ENCODE measurements around a stretch of chr2.

DNA sequence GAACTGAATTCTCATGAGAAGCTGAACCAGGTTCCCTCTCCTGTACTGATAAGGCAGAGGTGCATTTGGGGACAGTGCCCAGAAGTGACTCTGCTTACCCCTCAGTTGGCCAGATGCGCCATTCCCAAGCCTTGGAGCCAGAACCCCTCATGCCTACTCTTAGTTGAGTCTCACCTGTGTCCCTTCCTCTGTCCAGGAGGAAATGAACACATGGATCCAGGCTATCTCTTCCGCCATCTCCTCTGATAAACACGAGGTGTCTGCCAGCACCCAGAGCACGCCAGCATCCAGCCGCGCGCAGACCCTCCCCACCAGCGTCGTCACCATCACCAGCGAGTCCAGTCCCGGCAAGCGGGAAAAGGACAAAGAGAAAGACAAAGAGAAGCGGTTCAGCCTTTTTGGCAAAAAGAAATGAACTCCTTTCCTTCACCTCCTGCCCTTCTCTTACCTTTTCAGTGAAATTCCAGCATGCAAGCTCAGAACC lies 55.3 kb upstream of the EML6 start:
- PRO-cap: no peak
- RAMPAGE, long total RNA, 4 experiments: no peak in any of the 4 experiments

GRCh38 chr2:54903779-54904663 lies 146.2 kb downstream of the RTN4 start:
- PRO-cap: bidirectional peak, plus-strand start at chr2:54904345, minus-strand start at chr2:54904140
- RAMPAGE, long total RNA, 4 experiments: start-site peak on the plus strand in 2 of 4 experiments, at chr2:54904197-54904559 at its widest, 5 to 17 reads per replicate

- PRO-cap: no peak
- RAMPAGE, long total RNA, 4 experiments: no peak in any of the 4 experiments
Observed at GRCh38 chr2:54968490-54969287, 81.6 kb downstream of the RTN4 start.

DNA sequence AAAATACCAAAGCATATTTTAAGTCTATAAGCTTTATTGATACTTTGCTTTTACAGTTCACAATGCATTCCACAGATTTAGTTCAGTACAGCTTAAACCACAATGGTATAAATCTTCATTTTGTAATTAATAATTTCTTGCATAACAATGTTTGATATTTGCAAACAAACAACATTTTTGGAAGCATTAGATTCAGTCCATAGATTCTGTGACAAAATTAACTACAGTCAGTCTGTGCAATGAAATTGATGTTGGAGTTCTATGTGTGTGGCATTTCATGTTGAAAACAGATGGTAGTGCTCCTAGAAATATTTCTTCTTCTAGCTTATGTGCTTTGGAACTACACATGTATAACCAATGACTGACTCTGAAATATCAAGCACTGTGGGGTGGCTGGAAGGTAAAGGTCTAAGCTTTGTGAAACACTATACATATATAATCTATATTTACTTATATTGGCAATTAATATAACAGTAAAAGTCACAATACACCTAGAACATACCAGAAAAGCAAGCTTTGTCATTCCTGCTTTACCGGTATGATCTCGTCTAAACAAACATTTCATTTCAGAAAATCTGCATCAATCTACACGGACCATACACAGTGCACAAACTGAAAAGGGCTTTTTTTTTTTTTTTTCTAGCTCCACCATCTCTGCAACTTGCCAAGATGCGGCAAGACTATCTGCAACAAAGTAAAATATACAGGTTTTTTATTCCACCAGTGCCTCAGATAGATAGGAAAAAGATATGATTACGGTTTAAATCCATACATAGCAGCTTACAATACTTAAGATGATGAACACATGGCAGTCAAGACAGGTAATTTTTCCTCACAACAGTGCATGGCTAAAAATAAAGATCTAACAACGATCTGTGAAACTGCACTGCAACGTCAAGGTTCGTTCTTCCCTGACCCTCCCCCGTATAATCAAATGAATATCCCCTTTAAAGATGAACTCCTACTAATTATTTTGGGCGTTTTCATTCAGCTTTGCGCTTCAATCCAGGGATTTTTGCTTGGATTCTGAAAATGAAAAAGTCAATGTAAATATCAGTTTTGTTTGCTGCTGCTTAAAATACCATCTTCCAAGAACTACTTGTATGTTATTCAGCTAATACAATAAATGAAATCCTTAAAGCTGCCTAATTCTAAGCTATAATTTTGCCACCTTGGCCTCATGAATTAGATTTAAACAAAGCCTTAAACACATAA lies 77.7 kb downstream of the RTN4 start:
- PRO-cap: no peak
- RAMPAGE, long total RNA, 4 experiments: no peak in any of the 4 experiments

GRCh38 chr2:54982403-54982858 lies 67.8 kb downstream of the RTN4 start:
- PRO-cap: no peak
- RAMPAGE, long total RNA, 4 experiments: no peak in any of the 4 experiments

DNA sequence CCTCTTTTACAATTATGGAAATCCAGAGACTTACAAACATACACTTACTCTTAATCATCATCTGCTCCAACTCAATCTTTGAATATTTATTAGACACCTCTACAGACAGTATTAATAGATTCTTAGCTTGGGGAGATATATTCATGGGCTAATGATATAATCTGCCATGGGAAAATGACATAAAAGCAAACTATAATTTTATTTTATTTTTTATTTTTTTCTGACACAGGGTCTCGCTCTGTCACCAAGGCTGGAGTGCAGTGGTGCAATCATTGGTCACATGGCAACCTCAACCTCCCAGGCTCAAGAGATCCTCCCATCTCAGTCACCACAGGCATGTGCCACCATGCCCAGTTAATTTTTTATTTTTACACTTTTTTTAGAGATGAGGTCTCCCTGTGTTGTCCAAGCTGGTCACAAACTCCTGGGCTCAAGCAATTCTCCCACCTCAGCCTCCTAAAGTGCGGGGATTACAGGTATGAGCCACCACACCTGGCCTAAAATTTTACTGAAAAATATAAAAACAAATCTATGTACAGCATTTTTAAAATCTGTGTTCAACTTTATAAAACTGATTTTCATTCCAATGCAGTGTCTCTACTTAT lies 39.3 kb downstream of the RTN4 start:
- PRO-cap: no peak
- RAMPAGE, long total RNA, 4 experiments: no peak in any of the 4 experiments

DNA sequence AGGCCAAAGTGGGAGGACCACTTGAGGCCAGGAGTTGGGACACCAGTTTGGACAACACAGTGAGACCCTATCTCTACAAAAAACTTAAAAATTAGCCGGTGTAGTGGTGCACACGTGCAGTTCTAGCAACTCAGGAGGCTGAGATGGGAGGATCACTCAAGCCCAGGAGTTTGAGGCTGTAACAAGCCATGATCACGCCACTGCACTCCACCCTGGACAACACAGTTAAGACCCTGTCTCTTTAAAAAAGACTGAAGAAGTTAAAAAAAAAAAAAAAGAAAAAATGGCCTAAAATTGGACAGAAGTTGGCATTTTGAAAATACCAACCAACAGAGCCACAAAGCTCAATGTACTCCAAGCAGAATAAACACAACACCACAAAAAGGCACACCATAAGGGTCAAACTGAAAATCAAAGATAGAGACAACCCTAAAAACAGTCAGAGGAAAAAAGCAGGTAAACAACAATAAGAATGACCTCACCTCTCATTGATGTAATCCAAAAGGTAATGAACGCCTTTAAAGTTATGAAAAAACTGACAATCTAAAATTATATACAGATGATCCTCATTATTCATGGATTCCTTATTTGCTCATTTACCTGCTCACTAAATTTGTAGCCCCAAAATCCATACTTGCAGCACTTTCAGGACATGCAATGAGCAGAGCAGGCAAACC lies 17.3 kb downstream of the RTN4 start:
- PRO-cap: no peak
- RAMPAGE, long total RNA, 4 experiments: no peak in any of the 4 experiments

- PRO-cap: no peak
- RAMPAGE, long total RNA, 4 experiments: no peak in any of the 4 experiments
Observed at GRCh38 chr2:55136690-55137515, 86.7 kb upstream of the RTN4 start.

DNA sequence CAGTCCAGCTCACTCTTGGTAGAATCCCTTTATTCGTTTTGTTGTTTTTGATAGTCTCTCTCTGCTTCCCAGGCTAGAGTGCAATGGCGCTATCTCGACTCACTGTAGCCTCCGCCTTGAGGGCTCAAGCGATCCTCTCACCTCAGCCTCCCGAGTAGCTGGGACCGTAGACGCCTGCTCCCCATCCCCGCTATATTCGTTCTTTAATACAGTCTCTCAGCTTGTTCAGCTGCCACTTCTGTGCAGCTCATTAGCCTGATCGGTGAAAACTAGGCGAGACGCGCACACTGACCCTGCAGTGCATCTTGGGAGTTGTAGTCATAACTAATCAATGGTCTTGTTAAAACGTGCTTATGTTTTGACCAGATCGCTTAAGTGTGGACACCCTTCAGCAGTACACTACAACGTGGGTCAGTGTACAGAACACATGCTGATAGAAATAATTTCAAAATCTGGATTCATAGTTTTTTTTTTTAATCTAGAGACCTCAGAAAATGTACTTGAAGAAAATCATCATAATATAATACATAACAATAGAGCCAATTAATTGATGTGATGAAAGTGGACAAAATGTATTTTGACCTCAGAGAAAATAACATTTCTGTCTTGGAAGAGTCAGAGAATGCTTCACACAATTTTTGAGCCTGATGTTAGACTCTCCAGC lies 1.3 kb upstream of the PPP4R3B start:
- PRO-cap: unidirectional peak, minus-strand start at position 240 of the sequence
- RAMPAGE, long total RNA, 4 experiments: start-site peak on the minus strand in 1 of 4 experiments, centred at position 239 of the sequence, 9 reads per replicate

GRCh38 chr2:55989335-55990178 lies 66.0 kb upstream of the EFEMP1 start:
- PRO-cap: no peak
- RAMPAGE, long total RNA, 4 experiments: no peak in any of the 4 experiments

DNA sequence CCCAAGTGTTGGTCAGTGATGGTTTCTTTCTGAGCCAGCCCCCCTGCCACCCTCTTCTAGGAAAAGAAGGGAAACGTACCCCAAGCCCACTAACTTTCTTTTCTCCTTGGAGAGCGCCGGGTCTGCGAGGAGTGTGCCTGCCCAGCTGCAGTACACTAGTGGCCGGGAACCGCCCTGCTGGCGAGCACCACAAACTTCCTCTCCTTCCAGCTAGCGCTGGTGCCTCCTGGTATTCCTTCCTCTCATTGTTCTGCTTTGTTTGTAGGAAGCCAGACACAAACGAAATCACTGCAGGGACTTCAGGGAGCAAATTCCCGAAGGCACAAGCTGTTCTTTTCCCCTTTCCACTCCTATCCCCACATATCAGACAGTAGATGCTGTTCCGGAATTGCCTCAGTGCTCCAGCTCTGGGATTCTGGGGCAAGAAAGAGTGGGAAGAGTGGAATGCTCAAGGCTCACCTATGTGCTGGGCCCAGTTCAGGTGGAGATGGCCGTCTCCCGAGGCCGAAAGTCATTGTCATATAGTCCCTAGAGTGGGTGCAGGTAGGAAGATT lies 1.9 kb downstream of the CCDC85A start:
- PRO-cap: bidirectional peak, plus-strand start at position 423 of the sequence, minus-strand start at position 157 of the sequence
- RAMPAGE, long total RNA, 4 experiments: no peak in any of the 4 experiments

DNA sequence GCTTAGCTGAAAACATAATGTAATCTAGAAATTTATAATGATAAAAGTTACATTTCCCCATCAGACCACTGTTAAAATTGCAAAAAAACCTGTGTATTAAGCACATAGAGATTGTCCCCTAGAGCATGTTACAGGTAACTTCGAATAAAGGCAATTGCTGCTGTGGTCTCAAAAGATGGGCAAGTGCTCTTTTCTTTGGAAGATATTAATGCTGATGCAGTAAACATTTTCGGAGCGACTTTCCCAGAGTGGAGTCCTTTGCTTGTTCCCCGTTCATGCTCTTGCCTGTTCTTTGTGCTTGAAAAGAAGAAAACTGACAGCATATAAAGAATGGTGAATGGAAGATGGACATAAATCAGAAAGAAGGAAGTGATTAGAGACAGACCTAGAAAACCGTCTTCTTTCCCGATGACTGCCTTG lies 740.0 kb upstream of the FANCL start:
- PRO-cap: unidirectional peak, plus-strand start at position 226 of the sequence
- RAMPAGE, long total RNA, 4 experiments: no peak in any of the 4 experiments

DNA sequence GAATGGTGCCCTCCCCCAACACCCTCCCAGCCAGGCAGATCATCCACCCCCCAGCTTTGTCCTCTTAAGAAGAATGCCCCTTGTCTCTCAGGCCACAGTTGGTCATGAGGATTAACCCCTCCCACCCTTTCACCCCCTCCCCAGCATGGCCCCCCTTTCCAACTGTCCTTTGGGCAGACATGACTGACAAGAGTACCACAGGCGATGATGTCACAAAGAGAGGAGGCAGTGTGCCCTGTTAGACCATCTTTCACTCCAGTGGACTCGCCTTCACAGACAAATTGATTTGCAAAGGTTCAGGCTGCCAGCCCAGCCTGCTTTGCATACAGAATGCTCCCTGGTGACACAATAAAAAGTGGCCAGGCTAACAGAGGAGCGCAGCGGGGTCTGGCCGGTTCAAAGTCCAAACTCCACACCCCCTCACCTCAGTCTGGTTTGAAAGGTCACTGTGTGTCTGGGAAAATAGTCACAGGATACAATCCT lies 237.1 kb downstream of the BCL11A start:
- PRO-cap: bidirectional peak, plus-strand start at position 348 of the sequence, minus-strand start at position 260 of the sequence
- RAMPAGE, long total RNA, 4 experiments: no peak in any of the 4 experiments

DNA sequence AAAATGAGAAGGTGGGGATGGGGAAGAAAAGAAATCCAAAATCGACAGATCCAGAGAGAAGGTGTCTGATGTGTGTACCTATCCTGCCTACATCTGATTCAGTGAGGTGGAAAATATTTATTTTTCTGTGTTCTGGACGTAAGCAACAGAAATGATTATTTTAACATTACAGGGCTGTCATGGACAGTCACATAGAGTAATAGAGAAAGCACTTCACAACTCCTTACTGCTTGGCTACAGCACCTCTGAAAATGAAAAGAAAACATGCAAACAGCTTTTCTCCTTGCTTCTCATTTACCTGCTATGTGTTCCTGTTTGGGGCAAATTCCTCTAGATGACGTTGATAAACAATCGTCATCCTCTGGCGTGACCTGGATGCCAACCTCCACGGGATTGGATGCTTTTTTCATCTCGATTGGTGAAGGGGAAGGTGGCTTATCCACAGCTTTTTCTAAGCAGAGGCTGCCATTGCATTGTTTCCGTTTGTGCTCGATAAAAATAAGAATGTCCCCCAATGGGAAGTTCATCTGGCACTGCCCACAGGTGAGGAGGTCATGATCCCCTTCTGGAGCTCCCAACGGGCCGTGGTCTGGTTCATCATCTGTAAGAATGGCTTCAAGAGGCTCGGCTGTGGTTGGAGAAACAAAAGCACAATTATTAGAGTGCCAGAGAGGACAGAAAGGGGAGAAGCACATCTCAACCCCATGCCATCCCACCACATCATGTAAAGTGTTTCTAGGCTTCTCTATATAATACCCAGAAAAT lies 7.6 kb downstream of the BCL11A start:
- PRO-cap: unidirectional peak, plus-strand start at position 414 of the sequence
- RAMPAGE, long total RNA, 4 experiments: no peak in any of the 4 experiments

- PRO-cap: no peak
- RAMPAGE, long total RNA, 4 experiments: no peak in any of the 4 experiments
Observed at GRCh38 chr2:60899857-60900252, 18.5 kb downstream of the REL start.

- PRO-cap: no peak
- RAMPAGE, long total RNA, 4 experiments: start-site peak on the minus strand in 1 of 4 experiments, at chr2:60926368-60926763 at its widest, 14 reads per replicate
Observed at GRCh38 chr2:60926410-60927587, 45.4 kb downstream of the REL start.

GRCh38 chr2:61036055-61036472 lies 18.0 kb upstream of the PUS10 start:
- PRO-cap: no peak
- RAMPAGE, long total RNA, 4 experiments: no peak in any of the 4 experiments

- PRO-cap: no peak
- RAMPAGE, long total RNA, 4 experiments: no peak in any of the 4 experiments
Observed at GRCh38 chr2:61176470-61176763, 14.4 kb downstream of the C2orf74 start.

- PRO-cap: no peak
- RAMPAGE, long total RNA, 4 experiments: no peak in any of the 4 experiments
Observed at GRCh38 chr2:61266433-61267189, 104.6 kb downstream of the C2orf74 start.

GRCh38 chr2:61300906-61301733 lies 139.1 kb downstream of the C2orf74 start:
- PRO-cap: no peak
- RAMPAGE, long total RNA, 4 experiments: no peak in any of the 4 experiments